Tongue (tissue), 2 donors: ENCODE measurements around a stretch of chr7.

- RAMPAGE, long total RNA, result no peak
Observed at GRCh38 chr7:105006175-105007126, 7.6 kb upstream of the KMT2E start.

DNA sequence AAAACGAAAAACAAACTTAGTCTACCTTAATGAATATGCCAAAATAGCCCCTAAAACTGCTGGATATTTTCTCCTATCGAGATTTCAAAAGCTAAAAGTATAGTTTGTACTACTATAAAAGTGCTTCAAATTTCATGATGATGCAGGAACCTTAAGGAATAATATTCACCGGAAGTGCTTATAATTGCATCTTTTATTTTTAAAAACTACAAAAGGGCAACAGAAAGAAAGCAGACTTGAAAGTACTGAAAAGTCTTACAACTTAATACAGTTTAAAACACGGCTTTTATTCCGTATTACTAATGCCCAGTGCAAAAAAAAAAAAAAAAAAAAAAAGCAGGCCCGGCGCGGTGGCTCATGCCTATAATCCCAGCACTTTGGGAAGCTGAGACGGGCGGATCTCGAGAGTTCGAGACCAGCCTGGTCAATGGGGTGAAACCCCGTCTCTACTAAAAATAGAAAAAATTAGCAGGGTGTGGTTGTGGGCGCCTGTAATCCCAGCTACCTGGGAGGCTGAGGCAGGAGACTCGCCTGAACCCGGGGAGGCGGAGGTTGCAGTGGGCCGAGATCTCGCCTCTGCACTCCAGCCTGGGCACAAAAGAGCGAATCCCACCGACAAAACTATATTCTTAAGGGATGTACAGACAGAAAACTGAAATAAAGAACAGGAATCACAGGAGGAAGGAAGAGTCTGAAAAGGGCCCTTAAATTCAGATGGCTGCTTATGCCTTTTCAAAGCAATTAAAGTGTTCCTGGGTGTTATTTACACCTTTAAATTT, 2.3 kb upstream of the KMT2E start:
- RAMPAGE, long total RNA, result no peak

DNA sequence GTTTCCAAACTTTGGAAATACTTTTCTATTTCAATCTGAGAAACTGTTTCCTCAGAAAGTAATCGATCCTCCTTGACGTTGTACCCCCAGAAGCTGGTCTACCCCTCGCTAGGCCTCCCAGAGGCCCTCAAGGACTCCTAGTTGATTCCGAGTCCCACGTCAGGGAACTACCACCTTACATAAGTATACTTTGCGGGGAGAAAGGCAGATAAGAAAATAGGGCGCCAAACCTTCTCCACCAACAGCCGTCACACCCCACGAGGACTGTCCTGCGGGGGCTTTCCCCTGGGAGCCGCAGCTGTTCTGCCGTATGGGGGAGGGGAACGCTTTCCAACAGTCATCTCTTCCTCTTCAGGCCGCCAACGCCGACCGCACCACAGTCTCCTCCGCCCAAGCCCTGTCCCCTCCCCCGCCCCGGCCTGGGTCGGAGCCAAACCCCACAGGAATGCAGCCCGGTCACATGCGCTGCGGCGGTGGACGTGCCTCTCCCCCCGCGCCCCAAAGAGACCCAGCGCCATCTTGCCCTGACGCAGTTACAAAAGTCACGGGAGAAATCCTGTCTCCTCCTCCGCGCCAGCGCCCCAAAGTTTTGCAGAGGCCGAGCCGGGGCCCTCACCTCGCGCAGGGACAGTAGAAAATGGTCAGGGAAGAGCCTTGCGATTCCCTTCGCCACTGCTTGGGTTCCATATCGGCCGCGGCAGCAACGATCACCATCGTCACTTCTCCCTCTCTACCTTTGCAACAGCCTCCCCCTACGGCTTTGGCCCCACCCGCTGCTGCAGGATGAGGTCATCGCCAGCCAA, 1.5 kb upstream of the KMT2E start:
- RAMPAGE, long total RNA, result no peak

GRCh38 chr7:105042909-105043146, 28.8 kb downstream of the KMT2E start:
- RAMPAGE, long total RNA, result no peak

GRCh38 chr7:105107215-105107893, 93.3 kb downstream of the KMT2E start:
- RAMPAGE, long total RNA, result no peak

DNA sequence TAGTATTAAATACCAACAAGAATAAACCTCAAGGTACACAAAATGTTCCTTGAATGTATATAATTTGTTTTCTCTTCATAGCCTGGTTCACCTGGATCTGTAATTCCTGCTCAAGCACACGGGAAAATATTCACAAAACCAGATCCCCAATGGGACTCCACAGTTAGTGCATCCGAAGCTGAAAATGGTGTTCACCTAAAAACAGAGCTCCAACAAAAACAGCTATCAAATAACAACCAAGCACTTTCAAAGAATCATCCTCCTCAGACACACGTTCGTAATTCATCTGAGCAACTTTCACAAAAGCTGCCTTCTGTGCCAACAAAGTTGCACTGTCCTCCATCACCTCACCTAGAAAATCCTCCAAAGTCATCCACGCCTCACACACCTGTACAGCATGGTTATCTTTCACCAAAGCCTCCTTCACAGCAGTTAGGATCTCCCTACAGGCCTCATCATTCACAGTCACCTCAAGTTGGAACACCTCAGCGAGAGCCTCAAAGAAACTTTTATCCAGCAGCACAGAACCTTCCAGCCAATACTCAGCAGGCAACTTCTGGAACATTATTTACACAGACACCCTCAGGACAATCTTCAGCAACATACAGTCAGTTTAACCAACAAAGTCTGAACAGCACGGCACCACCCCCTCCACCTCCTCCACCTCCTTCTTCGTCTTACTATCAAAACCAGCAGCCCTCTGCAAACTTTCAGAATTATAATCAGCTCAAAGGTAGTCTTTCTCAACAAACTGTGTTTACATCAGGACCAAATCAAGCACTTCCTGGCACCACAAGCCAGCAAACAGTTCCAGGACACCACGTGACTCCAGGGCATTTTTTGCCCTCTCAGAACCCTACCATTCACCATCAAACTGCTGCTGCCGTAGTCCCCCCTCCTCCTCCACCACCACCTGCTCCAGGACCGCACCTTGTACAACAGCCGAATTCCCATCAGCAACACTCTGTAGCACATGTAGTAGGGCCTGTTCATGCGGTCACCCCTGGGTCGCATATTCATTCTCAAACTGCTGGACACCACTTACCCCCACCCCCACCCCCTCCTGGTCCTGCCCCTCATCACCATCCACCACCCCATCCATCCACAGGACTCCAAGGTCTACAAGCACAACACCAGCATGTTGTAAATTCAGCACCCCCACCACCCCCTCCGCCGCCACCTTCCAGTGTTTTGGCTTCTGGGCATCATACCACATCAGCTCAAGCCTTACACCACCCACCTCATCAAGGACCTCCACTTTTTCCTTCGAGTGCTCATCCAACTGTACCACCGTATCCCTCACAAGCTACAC, 98.2 kb downstream of the KMT2E start:
- RAMPAGE, long total RNA, result no peak

DNA sequence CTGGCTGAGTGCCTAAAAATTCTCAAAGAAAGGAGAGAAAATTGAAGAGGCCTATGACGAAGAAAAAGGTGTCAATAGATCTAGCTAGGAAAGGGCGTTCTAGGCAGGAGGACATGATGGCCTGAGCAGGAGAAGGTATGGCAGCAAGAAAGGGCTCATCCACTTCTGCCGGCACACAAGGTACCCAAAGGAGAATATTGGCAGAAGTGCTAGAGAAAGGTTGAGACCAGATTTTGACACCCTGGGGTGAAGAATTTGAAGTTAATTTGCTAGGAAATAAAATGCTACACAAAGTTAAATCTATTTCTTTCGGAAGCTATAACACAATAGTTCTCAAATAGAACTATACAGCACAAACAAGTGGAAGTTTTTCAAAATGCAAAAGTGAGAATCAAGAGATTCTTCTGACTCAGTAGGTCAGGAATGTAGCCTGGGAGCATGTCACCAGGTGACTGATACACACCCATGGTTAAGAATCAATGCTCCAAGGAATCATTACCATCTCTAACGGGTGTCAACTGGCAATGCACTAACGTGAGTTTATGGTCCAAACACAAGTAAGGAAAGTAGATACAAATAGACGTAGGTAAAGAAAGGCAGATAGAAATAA, 170.7 kb downstream of the SRPK2 start:
- RAMPAGE, long total RNA, result no peak

- RAMPAGE, long total RNA, result no peak
Observed at GRCh38 chr7:105273265-105273969, 115.3 kb downstream of the SRPK2 start.

DNA sequence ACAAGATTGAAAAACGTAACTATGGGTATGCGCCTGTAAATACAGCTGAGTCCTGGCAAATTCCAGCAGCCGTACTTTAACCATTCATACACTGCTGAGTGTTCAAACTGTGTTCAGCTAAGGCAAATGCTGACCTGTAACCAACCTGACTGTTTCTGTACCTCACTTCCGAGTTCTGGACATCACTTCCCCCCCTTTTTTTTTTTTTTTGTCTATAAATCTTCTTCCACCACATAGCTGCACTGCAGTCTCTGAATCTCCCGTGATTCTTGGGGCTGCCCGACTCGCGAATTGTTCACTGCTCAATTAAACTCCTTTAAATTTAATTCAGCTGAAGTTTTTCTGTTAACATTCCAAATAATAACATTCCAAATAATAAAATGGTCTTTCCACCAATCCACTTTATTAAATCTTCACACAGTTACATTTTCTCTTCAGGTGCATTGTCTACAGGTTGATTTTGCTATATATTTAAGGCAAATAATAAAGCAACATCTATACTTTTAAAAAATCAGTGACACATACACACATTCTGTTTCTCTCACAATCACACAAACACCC, 69.0 kb downstream of the SRPK2 start:
- RAMPAGE, long total RNA, result no peak

- RAMPAGE, long total RNA, result no peak
Observed at GRCh38 chr7:105353340-105354366, 35.1 kb downstream of the SRPK2 start.

DNA sequence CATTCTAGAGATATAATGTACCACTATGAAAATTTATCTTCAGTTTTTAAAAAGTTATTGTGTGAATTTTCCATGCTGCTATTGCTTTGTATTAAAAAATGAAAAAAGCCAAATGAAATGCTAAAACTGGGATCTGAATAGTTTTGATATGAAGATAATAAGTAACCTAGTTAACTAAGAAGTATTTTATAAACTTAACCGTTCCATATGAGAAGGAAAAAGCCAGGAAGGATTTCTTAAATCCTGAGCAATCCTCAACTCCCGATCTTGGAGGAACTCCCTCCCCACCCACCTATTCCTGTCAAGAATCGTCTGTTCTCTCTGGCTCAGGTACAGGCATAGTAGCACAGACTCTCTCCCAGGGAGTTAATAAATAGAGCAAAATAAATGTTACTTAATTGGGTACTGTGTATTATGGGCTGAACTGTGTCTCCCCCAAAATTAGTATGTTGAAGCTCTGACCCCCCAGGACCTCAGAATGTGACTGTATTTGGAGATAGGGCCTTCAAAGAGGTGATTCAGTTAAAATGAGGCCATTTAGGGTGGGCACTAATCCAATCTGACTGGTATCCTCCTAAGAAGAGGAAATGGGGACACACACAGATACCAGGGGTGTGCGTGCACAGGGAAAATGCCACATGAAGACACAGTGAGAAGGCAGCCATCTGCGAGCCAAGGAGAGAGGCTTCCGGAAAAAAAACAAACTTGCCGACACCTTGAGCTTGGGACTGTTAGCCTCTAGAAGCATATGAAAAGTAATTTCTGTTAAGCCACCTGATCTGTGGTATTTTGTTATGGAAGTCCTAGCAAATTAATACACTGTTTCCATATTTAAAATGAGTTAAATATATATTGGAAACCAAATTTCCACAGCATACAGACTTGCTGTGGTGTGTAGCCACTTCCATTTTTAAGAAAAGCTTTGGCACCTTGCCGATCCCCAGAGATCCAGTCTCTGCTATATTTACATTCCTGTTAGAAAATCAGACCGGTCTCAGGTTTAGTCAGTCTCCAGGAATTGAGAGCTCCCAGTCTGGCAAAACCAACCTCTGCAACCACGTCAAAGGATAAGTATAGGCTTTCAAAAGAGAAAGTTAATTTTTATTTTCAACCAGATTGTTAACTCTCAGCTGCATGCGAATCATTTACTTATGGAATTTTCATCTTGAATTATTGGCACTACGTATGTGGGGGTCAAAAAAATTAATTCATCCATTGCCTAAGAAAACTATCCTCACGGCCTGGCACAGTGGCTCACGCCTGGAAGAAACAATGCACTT, 28.5 kb downstream of the PUS7 start:
- RAMPAGE, long total RNA, result no peak

DNA sequence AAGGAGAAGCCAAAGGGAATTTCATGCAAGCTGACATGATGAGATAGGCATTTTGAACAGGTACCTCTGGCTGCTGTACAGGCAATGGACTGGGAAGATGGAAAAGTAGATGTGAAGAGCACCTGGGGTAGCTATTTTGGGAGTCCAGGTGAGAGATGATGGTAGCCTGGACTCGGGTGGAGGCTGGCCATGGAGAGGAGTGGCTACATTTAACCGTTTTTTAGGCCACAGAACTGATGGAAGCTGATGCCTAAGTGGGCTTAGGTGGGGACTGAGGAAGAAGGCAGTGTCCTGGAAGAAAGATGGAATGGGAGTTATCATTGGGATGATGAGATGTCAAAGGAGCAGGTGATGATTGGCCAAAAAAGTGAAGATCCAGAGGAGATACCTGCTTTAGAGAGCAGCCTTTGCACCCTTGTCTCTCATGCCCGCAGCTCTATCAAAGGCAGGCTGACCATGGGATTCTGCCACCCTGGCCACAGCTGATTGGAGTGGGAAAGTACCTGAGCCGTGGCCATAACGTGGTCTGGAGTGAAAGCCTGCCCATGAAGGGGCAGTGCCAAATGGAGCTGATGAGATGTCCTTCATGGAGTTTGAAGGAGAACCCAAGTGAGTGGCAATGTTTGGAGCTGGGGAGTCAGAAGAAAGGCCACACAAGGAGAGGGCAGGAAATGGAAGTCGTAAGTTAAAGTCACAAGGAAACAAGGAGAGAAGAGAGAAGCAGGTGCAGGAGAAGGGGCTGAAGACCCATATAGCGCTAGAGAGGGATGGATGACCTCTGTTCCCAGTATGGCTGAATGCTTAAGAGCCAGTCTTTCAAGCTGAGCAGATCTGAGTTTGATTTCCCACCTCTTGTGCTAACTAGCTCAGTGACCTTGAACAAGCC, 18.3 kb upstream of the ATXN7L1 start:
- RAMPAGE, long total RNA, result no peak

- RAMPAGE, long total RNA, result no peak
Observed at GRCh38 chr7:106071965-106072585, 40.0 kb downstream of the SYPL1 start.

- RAMPAGE, long total RNA, result no peak
Observed at GRCh38 chr7:106074240-106074775, 37.8 kb downstream of the SYPL1 start.

DNA sequence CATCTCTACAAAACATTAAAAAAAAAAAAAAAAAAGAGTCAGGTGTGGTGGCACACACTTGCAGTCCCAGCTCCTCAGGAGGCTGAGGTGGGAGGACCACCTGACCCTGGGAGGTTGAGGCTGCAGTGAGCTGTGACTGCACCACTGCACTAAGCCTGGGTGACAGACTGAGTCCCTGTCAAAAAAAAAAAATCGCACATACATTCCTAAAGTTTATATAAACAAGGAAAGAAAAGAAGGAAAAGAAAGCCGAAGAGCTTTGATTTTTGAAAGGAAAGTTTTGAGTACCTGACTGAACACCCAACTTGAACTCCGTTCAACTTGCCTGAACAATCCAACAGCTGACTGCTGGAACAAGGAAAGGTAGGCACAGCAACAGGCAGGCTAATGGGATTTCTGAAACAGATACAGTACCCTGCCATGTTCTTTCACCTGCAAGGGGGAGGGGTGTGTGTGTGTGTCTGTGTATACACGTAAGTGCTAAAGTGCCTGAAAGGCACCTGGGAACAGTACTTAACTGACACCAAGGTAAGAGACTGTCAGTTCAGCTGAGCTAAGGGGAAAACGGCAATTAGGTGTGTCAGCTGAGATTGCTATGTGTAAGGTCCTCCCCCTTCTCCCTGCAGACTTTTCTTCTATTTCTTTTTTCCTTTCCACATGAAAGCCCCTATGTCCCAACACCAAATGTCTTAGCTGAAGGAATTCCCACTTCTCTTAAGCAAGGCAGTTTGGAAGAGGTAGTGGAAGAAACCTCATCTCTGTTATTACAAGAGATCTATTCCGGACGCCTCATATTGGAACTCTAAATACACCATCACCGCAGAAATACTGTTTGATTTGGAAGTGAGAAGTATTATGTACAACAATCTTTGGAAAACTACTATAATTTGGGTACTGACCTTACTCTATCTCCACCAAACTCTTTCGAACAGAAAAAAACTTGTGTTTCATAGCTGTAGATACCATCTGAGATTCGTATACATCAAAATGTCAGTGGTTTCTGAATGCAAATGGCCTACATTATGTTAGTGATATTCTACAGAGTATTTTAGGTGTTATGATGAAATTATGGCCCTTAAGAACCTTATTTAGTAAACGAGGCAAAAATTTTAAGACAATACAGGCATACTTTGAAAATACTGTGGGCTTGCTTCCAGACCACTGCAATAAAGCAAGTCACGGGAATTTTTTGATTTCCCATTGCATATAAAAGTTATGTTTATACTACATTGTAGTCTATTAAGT, 26.9 kb downstream of the NAMPT start:
- RAMPAGE, long total RNA, result no peak

DNA sequence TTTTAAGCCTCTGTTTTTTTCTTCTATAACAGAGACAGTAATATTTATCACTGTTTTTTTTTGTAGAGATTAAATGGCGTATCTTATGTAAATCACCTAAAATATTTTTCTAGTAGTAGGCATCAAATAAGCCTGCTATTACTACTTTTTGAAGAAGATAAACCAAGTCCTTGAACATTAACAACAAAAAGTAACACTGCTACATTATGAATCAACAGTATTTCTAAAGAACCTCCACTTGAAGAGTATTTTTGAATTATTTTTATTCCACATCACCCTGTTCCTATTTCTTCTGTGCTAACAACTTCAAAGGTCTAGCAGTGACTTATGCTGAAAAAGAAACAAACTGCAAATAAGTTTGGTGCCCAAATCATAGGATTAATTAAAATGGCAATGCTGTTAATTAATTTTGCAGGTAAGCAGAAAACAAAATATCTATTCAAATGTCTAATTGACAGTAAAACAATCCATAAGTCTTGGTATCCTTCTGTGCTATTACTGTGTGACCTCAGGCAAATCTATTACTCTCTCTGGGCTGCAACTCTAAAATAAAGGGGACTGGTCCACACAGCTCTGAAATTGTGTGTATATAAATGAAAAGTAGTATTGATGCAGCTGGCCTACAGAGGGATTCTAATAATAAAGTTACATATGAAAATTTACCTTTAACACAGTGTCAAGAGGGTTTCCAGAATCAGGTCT, 21.9 kb downstream of the NAMPT start:
- RAMPAGE, long total RNA, result no peak

- RAMPAGE, long total RNA, result no peak
Observed at GRCh38 chr7:106265871-106266402, 18.8 kb downstream of the NAMPT start.

DNA sequence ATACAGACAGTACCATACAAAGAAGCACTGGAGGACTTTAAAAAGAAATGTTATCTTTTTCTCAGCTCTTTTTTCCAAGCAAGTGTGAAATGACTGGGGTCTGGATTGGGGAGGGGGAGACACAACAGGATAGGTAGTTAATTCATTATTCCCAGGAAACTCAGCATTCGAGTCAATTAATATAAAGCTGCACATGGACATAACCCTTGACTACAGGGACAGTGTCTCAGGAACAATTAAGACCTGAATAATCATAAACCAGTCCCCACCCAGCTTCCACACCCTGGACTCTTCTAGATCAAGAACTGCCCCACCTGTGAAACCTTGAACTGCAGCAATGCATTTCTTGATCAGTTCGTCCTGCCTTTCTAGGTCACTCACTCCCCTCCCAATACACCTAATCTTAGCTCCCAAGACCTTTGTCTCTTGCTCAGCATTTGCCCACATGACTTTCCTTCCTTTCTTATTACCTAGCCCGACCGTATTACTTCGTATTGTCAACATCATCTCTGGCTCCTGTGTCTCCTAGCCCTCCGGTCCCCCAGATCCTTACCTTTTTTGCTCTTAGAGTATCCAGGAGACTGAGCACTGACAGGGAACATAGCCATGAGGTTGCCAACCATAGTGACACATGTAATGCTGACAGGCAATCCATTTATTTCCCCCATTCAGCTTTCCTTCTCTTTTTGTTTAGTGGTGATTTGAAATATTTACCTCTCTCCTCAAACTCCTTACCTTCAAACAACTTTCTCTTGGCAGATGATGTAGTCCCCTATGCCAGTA, 5.5 kb upstream of the NAMPT start:
- RAMPAGE, long total RNA, result no peak

DNA sequence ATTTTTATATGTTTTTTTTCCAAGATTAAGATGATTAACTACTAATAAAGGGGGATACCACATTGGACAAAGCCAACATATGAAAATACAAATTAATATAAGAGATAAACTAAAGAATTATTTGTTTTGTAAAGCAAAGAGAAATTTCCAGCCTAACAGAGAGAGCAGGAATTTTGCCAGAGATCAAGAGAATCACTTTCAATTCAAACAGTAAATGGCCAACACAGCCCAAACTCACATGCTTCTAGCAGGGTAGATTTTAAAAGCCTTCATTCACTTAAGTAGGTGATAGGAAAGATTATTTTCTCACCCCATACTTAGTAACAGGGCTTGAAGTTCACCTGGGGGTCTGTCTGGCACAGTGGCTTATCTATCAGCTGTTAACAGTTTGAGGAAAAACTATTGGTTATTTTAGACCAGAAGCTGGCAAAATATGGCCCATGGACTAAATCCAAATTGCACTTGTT, 129.4 kb upstream of the NAMPT start:
- RAMPAGE, long total RNA, result no peak

DNA sequence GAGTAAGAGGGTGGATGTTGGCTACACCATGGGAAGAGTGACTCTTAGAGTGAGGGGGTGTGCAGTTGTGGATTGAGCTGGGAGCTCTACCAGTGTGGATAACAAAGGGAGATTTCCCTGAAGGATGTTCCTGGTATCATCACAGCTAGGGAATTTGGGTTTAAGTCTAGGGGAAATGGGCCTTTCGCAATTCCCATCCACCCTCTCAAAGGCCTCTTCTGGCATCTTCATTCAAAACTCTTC, 328 bp upstream of the CCDC71L start:
- RAMPAGE, long total RNA, result no peak